Neural cell (in vitro differentiated cells): ENCODE results near the gene ZSWIM4.

DNA sequence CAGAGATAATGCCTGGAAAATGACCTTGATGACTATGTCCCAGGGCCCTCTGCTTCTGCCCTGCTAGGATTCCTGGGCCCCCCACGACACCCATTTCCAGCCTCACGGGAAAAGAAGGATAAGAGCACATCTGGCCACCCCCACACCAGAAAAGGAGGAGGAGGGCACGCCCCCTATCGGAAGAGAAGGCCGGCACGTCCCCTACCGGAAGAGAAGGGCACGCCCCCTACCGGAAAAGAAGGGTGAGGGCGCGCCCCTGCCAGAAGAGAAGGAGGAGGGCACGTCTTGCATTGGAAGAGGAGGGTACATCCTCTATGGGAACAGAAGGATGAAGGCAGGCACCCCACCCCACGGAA lies 84.3 kb downstream of the IER2 start:
- RAMPAGE, long total RNA, result no peak

- RAMPAGE, long total RNA, result no peak
Measured at GRCh38 chr19:13748506-13749121, 919 bp downstream of the YJU2B start.

GRCh38 chr19:13795213-13796273 lies at the start of gene ZSWIM4:
Gene ZSWIM4, plus strand, starts transcription at chr19:13795443.
- RAMPAGE, long total RNA, result no peak

DNA sequence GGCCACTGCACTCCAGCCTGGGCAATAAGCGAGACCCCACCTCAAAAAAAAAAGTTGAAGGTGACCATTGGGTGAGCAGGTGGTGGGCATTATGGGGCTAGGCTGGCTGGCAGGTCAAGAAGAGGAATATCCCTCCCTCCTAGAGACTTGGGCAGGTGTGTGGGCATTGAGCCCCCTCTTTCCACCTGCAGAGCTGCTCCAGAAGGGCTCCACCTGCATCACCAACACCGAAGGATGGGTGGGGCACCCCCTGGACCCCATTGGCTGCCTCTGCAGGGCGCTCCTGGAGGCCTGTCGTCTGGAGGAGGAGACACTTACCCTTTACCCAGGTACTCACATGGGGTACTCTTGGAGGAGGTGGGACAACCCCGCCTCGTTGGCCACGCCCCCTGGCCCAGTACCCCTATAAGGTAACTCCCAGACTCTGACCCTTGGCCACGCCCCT lies 21.8 kb downstream of the ZSWIM4 start:
- RAMPAGE, long total RNA, result no peak

- RAMPAGE, long total RNA, result no peak
Measured at GRCh38 chr19:13817470-13818582, 22.6 kb downstream of the ZSWIM4 start.

DNA sequence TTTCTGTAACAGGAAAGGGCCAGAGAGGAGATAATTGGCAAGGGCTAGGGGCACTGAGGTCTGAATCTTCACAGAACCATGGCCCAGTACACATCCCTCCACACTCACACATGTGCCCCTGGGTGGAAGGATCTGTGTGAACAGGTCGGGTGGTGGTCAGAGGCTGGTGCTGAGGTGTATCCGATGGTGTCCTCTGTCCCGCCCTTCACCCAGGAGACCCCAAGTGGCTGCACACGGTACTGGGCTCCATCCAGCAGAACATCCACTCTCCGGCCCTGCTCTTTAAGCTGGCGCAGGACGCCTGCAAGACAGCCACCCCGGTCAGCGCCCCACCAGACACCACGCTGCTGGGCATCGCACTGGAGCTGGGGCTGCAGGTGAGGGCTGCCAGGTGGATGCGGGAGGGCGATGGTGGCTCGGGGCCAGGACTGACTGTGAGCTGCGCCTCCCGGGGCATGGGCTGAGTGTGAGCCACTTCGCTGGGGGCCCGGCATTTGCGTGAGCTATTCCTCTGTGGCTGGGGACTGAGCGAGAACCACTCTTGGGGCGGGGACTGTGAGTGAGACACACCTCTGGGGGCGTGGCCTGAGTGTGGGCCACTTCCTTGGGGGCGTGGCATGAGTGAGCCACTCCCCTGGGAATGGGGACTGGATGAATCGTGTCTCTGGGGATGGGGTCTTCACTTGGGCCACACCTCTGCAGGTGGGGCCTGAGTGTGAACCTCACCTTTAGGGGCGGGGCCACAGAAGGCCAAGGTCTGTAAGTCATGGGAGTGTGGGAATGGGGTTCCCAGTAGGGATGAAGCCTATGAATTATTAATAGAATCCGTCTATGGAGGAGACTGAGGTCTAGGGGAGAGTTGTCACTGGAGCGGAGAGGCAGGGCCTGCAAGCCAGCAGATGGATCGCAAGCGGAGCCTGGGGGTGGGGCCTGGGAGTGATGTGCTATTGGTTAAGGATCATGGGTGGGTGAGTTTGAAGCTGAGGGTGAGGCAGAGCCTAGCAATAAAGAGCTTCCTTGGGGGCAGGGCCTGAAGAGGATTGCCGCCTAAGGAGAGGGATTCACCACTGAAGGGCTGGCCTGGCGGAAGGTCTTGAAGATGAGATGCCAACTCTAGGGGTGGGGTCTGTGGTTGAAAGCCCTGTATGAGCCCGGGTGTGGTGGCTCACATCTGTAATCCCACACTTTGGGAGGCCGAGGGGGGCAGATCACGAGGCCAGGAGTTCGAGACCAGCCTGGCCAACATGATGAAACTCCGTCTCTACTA lies 30.5 kb downstream of the ZSWIM4 start:
- RAMPAGE, long total RNA, result no peak

DNA sequence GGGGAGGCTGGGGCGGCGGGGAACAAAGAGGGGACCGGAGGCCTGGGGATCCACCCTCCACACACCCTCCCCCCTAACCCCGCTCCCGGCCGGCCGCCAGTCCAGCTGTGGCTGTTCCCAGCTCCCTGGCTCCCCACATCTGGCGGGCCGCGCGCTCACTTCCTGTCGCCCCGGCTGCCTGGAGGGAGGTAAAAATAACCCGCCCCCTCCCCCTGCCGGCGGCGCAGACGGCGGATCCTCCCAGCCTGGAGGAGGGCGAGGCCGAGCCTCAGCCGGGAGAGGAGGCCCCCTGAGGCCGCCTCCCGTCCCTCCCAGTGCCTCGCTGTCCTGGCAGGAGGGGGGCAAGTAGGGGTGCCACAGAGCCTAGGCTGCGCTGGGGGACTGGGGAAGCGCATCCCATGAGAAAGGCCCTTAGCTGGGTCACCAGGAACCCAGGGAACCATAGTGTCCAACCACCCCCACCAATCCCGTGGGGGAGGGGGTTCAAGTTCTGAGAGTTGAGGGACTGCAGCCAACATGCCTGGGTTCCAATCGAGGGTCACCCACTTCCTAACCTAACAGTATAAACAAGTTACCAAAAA lies 29.2 kb upstream of the NANOS3 start:
- RAMPAGE, long total RNA, result no peak

DNA sequence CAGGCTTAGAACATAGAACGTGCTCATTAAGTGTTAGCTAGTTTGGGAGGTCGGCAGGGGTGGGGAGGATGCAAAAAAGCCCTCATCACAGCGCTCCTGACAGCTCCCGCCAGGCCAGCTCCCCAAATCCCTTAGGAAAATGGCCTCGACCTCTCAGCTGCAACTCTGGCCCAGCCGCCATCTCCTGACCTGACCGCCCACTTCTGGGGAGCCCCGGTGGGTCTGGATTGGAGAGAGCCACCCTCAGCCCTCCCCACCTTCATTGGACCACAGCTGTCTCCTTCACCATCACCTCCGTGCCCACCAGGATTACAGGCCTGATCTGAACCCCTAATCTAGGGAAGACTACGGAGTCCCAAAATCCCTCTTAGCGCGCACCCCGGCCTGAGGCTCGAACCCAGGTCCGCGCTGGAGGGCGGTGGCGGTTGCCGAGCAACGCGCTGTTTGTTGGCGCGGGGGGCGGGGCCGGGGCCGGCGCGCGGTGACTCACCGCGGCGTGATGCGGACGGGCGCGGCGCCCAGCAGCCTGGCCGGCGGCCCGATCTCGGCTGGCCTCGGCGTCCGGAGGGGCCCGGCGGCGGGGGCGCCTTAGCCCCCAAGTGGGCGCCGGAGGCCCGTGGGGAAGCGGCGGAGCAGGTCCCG lies 26.7 kb upstream of the NANOS3 start:
- RAMPAGE, long total RNA, result no peak

DNA sequence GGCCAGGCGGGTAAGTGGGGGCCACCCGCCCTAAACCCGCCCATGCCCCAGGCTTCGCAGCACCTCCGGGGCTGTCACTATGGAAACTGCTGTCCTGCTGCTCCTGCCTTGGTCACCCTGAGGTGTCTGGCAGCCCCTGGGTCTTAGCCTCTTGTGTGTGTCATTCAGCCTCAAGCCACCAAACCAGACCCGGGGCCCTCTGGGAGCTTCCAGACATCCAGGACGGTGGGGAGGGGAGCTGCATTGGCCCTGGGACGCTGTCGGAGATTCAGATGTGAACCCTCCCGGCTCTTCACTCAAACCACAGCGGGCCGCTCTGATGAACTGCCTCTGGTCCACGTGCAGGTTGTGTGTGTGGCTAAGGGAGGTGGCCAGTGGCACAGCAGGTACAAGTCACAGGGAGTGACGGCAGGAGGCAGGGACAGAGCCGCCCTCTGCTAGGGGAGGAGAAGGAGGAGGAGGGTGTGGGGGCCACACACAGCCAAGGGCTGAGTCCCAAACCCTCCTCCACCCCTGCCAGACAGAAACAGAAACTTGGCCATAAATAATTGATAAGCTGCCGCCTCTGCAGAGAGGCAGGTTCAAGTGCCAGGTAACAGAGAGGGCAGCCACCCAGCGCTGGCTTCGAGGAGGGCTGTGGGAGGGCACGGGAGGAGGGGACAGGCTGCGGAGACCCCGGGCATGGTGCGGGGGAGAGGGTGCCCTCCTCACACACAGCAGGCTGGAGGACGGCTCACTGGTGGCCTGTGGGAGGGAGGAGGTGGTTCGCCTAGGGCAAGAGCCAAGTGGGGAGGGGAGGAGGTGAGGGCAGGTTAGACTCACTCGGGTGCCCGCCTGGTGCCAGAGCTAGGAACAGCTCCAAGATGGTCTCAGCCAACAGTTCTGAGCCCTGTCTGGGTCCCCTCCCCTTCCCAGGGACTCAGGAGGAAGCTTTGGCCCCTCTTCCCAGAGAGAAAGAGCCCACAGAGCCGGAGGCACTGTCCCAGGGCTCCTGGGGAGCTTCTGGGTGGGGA lies 8.1 kb downstream of the NANOS3 start:
- RAMPAGE, long total RNA, result no peak

- RAMPAGE, long total RNA, result no peak
Measured at GRCh38 chr19:13975766-13976358, 23.6 kb downstream of the DCAF15 start.

DNA sequence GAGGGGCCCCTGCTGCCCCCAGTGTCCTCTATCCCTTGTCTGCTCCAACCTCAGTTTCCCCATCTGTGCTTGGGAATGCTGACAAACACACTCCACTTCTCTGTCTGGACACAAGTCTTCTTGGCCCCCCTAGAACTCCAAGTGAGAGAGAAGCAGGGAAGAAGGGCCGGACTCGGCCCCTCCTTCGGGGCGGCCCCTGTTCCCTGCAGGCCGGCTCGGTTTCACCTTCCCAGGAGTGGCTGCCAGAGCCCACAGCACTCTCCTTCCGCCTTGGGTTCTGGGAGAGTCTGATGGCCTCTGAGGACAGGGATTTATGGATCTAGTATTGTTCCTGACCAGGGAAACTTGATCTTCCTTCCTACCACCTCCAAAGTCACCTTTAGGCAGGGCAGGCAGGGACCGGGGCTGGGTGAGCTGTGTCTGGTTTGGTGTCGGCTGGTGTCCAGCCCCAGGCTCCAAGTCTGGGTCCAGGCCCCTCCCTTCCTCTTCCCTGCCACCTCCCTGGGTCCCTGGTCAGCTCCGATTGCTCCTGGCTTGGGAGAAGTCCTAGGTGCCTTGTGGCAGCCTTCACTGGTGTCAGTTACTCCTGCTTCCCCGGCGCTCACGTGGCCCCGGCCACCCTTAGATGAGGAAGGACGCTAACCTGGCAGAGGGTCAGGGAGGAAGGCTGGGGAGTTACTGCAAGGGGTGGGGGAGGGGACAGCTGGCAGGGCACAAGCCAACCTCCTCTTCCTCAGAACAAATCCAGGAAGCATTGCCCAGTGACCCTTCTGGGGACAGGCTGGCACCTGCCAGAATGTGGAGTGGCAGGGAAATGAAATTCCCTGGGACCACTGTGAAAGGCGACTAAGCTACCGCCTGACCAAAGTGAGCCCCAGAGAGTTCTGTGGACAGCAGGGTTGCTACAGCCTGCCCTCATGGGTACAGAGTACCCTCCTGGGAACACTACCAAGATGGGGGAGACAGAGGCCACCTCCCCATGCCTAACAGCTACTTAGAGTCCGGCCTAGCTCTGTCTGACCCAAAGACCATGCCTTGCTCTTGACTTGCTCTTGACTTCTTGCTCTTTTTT lies 18.8 kb downstream of the RFX1 start:
- RAMPAGE, long total RNA, result no peak

GRCh38 chr19:13997027-13997842 lies 8.9 kb downstream of the RFX1 start:
- RAMPAGE, long total RNA, result no peak

DNA sequence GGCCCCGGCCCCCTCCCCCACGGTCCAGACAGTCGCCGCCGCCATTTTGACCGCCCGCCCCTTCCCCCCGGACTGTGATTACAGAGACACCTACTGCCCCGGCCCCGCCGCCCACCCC lies 311 bp downstream of the RFX1 start:
- RAMPAGE, long total RNA, result no peak

DNA sequence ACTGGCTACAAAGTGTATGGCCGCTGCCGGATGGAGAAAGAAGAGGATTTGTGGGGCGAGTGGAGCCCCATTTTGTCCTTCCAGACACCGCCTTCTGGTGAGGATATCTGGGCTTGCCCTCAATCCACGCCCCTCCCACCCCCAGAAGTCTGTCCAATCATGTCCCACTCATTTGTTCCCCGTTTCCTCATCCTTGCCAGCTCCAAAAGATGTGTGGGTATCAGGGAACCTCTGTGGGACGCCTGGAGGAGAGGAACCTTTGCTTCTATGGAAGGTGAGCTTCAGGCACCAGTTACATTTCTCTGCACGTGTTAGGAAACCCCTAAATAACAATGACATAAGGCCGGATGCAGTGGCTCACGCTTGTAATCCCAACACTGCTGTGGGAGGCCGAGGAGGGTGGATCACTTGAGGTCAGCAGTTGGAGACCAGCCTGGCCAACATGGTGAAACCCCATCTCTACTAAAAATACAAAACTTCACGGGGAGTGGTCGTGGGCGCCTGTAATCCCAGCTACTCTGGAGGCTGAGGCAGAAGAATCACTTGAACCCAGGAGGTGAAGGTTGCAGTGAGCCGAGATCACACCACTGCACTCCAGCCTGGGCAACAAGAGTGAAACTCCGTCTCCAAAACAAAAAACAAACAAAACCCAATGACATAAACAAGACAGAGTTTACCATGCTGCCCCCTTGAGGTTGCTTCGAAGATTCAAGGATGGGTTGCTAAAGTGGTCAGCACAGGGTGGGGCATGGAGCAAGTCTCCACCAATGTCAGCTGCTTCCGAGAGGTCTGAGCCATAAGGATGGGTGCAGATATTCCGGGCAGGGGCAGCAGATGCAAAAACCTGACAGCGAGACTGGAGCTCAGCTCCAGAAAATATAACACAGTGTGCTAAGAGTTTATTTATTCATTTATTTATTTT lies 11.2 kb downstream of the IL27RA start:
- RAMPAGE, long total RNA, result no peak

- RAMPAGE, long total RNA, result no peak
Measured at GRCh38 chr19:14060025-14060384, 1.9 kb downstream of the PALM3 start.

DNA sequence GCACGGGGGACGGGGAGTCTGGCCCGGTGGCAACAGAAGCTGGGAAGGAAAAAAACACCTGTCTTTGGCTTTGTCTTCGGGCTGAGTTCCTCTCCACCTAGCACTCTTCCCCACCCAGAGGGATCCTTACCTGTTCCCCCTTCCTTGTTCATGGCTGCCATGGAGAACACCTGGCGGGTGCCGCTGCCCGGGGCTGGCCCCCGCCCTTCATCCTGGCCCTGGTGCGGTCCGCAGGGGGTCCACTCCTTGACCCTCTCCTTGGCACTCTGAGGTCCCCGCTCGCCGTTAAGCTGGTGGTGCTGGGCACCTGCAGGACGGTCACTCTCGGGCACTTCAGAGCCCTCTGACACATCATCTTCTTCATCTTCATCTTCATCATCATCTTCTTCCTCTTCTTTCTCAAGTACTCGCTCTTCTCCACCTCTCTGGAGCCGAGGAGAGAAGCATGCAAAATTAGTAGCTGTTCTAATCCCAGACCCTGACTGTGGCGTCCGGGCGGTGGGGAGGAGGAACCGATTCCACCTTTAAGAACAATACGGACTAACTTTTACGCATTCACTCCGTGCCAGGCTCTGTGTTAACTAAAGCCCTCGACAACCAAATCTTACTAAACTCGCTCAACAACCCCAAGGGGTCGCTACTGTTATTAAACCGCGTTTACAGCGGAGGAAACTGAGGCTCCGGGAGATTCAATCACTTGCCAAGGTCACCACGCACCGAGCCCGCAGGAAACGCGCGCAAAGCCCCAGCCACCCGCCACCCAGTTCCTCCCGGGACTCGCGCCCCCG lies 3.5 kb upstream of the C19orf67 start:
- RAMPAGE, long total RNA, result no peak

- RAMPAGE, long total RNA, result no peak
Measured at GRCh38 chr19:14117948-14119192, 808 bp upstream of the PRKACA start.

GRCh38 chr19:14149148-14150208 lies 13.1 kb upstream of the ASF1B start:
- RAMPAGE, long total RNA, result no peak

DNA sequence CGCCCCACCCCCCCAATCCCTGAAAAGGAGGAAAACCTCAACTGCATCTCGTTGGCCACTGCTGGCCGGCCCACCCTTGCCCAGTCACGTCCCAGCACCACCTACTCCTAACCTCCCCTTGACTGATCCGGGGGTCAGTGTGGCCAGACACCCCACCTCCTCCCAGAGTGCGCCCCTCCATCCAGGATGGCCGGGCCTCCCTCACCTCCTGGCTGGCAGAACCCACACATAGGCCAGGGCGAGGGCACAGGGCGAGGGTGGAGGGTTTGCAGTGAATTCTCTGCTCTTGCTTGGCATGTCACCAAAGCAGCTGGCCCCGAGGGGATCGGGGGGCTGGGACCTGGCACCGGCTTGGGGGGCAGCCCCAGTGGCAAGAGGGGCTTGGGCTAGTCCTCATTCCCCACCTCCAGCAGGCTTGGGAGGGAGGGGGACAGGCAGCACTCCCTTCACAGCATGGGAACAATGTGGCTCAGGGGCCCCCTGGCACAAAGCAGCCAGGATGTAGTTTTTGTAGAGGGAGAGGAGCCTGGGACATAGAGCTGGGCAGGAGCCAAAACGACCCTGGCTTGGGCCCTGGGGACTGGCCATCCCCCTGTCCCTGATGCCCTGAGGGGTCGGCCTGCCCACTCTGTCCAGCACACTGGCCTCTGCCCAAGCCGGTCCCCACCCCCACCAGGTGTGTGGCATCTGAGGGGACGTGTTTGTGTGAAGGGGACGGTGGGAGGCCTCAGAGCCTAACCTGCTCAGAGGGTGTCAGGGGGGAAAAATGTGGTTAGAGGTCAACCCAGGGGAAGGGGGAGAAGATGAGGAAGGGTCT lies 28.5 kb upstream of the ASF1B start:
- RAMPAGE, long total RNA, result no peak

DNA sequence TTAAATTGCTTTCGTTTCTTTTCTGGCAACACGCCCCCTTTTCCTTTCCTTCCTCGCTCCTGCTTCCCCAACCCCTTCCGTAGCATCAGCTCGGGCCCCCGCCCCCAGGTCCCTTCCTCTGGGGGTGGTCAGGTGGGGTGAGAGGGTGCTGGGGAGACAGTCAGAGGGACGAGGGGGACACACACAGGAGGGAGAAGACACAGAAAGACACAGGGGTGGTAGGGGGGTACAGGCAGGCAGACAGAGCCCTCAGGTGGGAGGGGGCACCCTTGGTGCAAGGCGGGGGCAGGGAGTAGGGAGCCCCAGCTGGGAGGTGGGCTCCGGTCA lies 30.7 kb upstream of the ASF1B start:
- RAMPAGE, long total RNA, result no peak